Non-pigmented ciliary epithelial cell (primary cell): ENCODE results near the genes SCFD1 and AP4S1.

DNA sequence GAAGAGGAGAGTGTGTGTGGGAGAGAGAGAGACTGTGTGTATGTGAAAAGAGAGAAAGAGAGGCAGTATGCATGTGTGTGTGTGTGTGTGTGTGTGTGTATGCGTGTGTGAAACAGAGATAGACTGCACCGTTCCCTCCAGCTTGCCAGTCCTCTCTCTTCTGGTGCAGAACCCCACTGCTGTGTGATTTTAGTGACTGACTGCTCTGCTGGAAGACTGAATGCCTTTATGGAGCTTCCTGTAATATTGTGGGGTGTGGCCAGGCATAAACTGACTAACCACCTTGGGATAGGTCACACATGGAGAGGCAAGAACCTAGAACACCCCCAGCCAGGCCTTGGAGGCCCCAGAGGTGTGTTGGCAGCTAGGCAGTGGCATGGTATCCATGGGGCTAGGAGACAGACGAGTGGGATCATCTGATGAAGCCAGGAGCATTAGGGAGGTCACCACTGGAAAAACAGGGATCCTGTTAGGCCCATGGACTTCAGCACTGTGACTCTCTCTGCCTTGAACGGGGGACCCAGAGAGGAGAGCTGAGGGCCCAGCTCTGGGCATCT lies 46.1 kb upstream of the STXBP6 start:
- RRBS = no CpG with 5 or more reads among the region's 4 CpGs

DNA sequence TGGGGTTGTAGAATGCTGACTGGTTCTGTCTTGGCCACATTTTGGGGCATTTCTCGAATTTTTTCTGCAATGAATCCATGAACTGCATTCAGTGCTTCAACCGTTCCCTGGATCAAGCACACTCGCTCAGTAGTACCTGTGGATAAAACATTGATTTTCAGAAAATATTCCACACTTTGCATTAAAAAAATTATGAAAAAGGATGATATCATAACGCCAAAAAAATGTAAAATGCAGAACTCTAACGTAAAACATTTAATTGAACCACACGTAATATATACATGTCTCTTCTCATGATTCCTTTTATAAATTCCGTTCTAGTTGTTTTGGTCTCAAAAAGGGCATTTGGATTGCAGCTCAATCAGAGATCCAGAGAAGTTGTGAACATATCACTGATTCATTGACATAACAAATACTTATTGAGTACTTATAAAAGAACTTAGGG lies 117.8 kb downstream of the NOVA1 start:
- RRBS = no CpG with 5 or more reads among the region's 7 CpGs

DNA sequence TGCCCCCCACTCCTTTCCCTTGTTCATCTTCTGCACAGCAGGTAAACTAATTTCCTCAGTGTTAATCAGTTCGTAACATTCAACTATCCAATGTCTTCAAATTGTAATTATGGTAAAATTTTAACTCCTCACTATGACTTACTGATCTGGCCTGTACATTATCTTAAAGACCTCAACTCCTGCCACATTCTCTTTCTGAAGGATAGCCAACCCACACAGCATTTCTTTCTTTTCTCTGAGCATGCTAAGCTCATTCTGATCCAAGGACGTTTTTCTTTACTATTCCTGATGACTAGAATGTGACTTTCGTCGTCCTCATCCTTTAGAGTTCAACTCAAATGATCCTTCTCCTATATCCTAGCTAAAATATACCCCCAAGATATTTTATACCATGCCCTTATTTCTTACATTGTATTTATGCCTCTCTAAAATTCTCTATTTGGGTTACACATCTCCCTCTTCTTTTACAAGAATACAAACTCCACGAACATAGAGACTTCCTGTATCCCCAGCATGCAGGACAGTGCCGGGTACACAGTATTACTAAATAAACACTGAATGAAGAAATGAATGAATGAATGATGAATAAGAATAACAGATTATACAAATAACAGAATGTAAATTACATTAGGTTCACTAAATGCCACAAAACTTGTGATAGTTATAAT lies 59.0 kb downstream of the NOVA1 start:
- RRBS = no CpG with 5 or more reads among the region's 6 CpGs

DNA sequence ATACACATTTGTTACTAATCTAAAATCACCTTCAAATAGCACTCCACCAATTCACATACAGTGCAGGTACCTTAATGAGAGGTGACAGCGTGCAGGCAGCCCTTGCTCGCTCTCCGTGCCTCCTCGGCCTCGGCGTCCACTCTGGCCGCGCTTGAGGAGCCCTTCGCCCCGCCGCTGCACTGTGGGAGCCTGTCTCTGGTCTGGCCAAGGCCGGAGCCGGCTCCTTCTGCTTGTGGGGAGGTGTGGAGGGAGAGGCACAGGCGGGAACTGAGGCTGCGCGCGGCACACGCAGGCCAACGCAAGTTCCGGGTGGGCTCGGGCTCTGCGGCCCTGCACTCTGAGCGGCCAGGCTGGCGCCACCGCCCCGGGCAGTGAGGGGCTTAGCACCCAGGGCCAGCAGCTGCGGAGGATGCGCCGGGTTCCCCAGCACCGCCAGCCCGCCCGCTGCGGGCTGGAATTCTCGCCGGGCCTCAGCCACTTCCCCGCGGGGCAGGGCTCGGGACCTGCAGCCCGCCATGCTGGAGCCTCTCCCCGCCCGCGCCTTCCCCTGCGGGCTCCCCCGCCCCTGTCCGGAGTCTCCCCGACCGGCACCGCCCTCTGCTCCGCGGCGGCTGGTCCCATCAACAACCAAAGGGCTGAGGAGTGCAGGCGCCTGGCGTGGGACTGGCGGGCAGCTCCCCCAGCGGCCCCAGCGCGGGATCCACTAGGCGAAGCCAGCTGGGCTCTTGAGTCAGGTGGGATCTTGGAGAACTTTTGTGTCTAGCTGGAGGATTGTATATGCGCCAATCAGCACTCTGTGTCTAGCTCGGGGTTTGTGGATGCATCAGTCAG lies 921.3 kb upstream of the FOXG1 start:
- RRBS = 88% methylated on average over 11 of the region's 60 CpGs

GRCh38 chr14:28764222-28764906 lies 2.2 kb upstream of the FOXG1 start:
- RRBS = no CpG with 5 or more reads among the region's 14 CpGs

GRCh38 chr14:29629981-29630464 lies 297.6 kb downstream of the PRKD1 start:
- RRBS = no CpG with 5 or more reads among the region's 2 CpGs

GRCh38 chr14:30223032-30223699 lies 295.5 kb upstream of the PRKD1 start:
- RRBS = no CpG with 5 or more reads among the region's 5 CpGs

DNA sequence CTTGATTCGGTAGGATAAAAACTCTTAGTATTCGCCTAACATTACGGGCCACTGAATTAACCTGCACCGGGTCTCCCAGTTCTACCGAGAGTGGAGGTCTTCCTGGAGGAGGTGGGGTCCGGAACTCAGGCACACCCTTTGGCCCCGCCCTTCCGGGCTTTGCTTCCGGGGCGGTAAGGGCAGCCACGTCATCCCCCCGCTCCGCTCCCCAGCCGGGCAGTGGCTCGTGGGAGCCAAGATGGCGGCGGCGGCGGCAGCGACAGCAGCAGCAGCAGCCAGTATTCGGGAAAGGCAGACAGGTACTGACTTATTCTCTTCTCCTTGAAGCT lies at the start of gene SCFD1:
TSS of gene SCFD1 (plus strand) at position 219 of the 329 bp plus-strand sequence.
- RRBS = 2% methylated on average over 6 of the region's 21 CpGs

DNA sequence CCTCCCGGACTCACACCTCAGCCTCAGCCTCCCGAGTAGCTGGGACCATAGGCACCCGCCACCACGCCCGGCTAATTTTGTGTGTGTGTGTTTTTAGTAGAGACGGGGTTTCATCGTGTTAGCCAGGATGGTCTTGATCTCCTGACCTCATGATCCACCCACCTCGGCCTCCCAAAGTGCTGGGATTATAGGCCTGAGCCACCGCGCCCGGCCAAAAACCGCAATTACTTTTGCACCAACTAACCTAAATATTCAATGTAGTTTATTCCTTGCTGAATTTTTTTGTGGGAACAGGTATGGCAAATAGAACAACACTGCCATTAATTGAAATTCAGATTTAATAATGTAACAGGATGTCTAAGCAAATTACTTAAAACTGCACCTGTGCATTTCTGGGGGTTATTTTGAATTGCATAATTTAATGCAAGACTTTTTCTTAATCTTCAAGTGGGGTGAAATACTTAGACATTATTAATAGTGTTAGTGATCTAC lies 18.9 kb downstream of the COCH start:
- RRBS = no CpG with 5 or more reads among the region's 12 CpGs

GRCh38 chr14:30907876-30908450 lies 33.6 kb downstream of the COCH start:
- RRBS = no CpG with 5 or more reads among the region's 1 CpG

- RRBS = 0% methylated on average over 3 of the region's 26 CpGs
Observed at GRCh38 chr14:31025111-31025753, at the start of gene AP4S1. Gene AP4S1, plus strand, starts transcription at chr14:31025649.

GRCh38 chr14:31128399-31129110 lies 79.0 kb downstream of the HECTD1 start:
- RRBS = no CpG with 5 or more reads among the region's 9 CpGs

- RRBS = no CpG with 5 or more reads among the region's 13 CpGs
Observed at GRCh38 chr14:31243866-31244470, 36.4 kb upstream of the HECTD1 start.

DNA sequence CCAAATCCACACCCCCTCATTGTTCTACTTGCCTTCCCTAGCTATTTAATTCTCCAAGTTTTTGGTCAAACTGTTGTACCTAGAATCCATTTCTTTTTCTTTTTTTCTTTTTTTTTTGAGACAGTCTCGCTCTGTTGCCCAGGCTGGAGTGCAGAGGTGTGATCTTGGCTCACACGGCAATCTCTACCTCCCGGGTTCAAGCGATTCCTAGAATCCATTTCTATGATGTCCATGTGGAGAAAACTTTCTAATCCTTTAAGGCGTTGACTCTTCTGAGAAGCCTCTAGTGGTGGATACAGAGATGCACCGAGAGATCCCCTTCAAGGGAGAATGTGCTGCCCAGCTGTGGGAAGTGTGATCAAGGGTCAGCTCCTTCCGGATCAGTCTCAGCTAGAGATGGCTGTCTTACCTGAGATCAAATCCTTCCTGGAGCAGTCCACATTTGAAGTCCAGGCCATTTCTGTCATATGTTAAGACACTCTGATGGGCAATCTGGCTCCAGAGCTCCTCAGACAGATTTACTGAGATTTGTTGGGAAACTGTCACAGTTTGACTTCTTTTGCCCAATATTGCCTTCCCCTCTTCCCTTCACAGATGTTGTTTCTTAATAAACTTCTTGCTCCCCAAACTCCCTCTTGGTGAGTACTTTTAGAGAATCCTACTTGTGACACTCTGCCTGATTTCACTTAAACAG lies 92.7 kb upstream of the HECTD1 start:
- RRBS = no CpG with 5 or more reads among the region's 7 CpGs

- RRBS = no CpG with 5 or more reads among the region's 7 CpGs
Observed at GRCh38 chr14:31950773-31951092, 126.4 kb upstream of the ARHGAP5 start.

GRCh38 chr14:32006540-32007133 lies 70.5 kb upstream of the ARHGAP5 start:
- RRBS = no CpG with 5 or more reads among the region's 9 CpGs

DNA sequence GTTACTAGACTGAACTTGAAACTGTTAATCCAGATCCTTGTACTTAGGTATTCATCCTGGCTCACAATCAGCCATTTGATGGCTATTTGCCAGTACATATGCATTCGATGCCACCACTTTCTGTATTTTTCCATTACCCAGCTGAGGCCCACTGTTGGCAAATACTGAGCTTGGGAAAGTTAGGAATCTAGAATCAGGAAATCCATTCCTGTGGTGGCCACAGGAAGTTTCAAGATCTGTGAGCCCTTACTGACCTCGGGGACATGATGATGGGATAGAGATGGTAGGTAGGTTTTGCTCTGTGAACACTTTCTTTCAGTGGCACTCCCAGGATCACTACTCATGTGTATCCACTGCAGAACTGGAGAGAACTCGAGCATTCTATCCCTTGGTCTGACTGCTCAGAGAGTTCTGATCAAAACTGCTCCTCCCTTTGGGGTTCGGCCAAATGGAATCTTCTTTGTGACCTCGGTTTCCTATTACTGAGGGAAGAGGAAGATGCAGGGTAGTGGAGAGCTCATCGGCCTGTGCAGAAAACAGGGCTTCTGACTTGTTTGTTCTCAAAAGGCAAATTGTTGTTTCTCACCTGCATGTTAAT lies 17.3 kb upstream of the AKAP6 start:
- RRBS = no CpG with 5 or more reads among the region's 6 CpGs

DNA sequence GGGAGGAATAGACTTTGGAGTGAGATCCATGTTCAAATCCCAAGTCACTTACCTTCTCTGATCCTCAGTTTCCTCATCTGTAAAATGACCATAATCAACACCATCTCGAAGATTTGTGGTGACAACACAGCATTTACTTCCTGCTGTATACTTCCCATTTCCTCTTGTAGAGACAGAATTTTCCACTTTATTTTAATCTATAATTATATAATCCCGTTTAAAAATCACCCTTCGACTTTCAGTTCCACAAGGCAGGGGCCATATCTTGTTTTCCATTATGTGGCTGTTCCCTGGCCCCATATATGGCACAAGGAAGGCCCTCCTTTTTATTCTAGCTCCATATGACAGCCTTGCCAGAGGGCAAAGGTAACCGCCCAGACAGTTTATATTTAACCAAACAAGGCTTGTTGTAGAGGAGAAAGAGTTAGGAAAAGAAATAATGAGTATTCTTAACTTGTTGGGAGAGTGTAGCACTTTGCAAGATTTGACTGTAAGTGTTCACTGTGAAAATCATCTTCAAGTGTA lies 243.1 kb downstream of the AKAP6 start:
- RRBS = no CpG with 5 or more reads among the region's 4 CpGs

- RRBS = no CpG with 5 or more reads among the region's 4 CpGs
Observed at GRCh38 chr14:32708879-32709423, 229.7 kb upstream of the NPAS3 start.

DNA sequence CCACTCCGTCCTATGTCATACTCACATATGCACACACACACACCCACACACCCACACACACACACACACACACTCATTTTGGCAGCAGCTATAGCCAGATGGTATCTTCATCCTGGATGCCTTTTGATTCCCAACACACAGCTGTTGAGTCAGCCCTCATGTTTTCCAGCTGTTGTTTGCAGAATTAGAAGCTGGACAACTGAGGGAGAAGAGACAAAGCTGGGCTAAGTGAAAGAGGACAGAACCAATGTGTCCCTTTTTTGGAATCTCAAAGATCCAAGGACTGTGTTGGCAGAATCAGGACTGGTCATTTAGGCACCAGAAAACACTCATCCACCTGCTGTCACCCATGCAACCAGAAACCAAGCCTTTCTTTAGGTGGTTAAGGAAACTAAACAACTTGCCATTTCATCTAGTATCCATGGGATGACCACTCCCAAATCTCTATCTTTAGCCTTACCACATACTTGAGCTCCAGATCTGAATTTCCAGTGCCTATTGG lies 80.1 kb upstream of the EGLN3 start:
- RRBS = no CpG with 5 or more reads among the region's 1 CpG